Mesenteric fat pad (tissue), 1 donor: ENCODE measurements around a stretch of chr4.

- PRO-cap: no peak
Observed at GRCh38 chr4:26028611-26029223, 114.7 kb downstream of the SMIM20 start.

DNA sequence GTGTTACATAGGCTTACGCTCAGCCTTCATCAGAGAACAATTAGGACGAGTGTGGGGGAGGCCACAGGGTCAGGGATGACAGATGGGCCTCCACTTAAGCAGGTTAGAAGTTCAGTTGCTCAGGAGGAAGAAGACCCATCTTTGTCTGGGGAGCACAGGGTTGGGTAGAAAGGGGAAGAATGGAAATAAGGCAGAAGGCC, 118.7 kb downstream of the SMIM20 start:
- PRO-cap: no peak

- PRO-cap: no peak
Observed at GRCh38 chr4:26238402-26239771, 81.9 kb upstream of the RBPJ start.

DNA sequence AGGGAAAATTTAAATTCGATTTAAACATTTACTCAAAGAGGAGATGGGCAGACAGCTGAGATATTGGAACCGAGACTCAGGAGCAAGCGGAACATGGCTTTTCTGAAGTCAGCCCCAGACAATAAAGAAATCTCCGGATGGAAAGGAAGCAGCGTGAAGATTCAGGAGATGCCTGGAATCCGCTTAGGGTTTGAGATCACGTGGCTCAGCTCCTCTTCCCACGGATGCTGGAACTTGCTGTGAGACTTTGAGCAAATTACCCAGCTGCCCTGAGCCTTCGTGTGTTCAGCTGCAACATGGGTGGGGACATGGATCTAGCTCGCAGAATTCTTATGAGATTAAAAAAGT, 55.8 kb upstream of the STIM2 start:
- PRO-cap: no peak

- PRO-cap: no peak
Observed at GRCh38 chr4:26884370-26885053, 23.9 kb downstream of the STIM2 start.

DNA sequence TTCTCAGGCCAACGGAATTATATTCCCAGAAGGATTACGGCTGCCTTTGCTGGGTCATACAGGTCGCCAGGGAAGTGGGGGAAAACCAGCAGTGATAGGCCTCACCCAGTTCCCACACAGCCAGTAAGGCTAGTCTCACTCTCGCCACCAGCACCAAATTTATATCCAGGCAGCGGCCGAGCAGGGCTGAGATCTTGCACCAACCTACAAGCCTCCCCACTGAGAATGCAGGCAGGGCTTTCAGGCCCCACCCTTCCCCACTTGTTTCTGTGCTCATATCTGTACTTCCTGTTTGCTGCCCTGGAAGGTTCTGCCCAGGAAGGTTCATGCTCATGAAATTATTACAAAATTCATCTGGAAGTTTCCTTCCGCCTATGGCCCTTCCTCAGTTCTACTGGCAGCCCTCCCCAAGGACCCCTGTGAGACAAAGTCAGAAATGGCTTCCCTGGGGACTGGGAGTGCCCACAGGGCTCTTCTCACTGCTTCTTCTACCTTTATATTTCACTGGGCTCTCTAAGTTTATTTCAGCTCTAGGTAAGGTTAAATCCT, 179.8 kb downstream of the STIM2 start:
- PRO-cap: no peak

DNA sequence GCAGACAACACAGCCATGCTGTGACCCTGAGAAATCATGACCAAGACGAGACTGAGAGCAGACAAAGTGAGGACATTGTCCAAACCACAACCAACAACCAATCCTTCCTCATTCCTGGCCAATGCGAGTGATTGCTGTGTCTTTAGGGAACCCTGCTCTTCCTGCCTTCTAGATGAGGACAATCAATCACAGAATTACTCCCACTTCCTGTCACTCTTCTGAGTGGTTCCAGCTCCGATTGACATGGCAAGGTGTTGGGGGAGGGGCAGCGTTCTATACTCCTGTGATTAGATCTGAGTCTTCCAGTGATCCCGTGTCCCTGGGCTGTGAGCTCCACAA, 227.8 kb downstream of the STIM2 start:
- PRO-cap: no peak

- PRO-cap: no peak
Observed at GRCh38 chr4:30789147-30789691, 69.0 kb downstream of the PCDH7 start.

DNA sequence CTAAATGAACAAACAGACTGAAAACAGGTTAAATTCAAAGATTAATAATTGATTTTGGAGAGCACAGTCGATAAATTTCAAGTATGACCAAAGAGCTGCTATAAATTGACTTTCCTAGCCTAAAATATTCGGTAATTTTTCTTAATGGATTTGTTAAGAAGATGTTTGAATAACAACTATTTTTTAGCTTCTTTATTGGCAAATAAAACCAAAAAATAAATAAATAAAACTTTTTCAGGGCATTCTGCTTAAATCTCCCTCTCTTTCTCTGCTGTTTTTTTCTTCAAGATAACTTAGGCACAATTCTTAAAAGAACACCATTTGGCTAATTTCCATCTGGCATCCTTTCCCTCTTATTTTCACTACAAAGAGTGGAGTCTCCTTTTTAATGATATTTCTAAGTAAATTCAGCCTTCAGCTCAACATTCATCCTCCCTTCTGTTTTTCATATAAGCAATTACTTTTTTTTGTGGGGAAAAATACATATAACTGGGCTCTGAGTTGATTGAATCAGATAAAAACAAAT, 88.0 kb downstream of the PCDH7 start:
- PRO-cap: no peak

- PRO-cap: no peak
Observed at GRCh38 chr4:35746342-35746880, 497.9 kb downstream of the ARAP2 start.

DNA sequence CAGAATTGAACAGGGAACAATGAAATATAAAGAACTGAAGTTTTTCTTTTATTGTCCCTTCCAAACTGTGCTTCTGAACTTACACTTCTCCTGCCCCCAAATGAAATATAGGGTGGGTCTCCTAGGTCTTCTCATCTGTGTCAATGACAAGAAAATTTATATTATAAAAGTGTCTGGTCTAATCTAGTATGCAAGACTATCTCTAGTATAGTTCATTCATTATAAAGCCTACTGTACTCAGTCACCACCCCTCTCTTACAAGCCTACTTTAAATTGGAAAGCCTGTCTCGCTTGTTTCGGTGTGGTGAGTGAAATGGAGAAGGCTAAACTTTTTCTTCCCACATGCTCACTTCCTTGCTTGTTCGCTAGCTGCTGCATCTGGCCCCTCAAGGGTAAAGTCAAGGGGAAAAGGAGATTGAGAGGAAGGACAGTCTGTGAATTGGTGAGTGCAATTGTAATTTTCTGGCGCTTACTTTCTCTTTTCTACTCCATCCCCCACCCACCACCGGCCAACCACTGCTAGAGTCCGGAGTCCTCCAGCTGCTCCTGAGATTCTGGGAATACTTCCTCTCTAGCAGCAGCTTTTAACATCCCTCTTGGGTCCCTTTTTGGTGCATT, 12.0 kb upstream of the ARAP2 start:
- PRO-cap: no peak

- PRO-cap: no peak
Observed at GRCh38 chr4:36280464-36280914, 927 bp upstream of the DTHD1 start.

- PRO-cap: no peak
Observed at GRCh38 chr4:36284720-36284994, 3.2 kb downstream of the DTHD1 start.

DNA sequence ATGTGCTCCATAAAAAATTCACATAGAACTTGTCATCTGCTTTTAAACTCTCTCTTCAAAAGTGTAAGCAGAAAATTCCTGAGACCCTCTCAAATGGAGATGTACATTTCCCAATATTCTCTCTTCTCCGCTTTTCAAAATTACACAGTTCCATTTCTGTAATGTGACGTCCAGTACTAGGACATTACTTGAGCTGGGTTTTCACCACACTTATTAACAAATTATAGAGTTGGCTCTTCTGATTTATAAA, 373.2 kb upstream of the NWD2 start:
- PRO-cap: no peak

DNA sequence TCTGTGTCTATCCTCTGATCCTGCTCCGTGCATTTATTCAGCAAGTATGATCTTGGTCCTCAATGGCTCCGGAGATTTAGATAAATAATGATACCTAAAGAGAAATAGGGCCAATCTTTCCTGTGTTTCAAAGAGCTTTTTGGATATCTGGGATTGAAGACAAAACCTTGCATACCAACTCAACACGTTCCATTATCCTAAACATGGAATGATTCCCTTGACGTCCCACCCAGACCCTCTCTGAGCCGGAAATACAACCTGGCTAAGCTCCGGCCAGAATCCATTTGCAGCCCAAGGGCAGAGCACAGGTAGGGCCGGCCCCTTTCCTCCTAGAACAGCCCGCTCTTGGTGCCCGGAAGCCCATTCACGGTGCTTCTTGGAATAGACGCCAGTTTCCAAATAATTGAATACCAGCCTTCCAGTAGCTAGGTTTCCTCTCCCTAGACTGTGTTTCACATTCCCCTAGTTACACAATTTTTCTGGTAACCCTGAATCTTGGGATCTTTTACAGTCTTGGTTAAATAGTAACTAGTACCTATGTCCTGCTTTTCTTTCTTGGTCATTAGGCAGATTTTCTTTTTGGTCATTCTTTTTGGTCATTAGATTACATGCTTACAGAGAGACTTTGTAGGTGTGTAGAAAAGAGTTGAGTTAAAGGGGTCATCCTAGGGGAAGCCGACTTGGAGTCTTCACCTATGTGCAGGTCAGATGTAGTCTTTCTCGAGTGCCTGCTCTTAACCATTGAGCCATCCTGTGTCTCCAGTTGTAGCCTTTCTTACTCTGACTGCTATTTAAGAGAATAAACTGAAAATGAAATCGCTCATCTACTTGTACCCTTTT, 2.0 kb downstream of the C4orf19 start:
- PRO-cap: no peak

GRCh38 chr4:37902083-37902590, 11.3 kb downstream of the TBC1D1 start:
- PRO-cap: no peak

- PRO-cap: no peak
Observed at GRCh38 chr4:38071984-38072560, 111.9 kb downstream of the PTTG2 start.

- PRO-cap: no peak
Observed at GRCh38 chr4:38223945-38224296, 263.7 kb downstream of the PTTG2 start.

- PRO-cap: no peak
Observed at GRCh38 chr4:38231644-38231908, 271.4 kb downstream of the PTTG2 start.

GRCh38 chr4:38319612-38320272, 344.3 kb upstream of the KLF3 start:
- PRO-cap: no peak